ENCODE results near the genes HNRNPD, SEC31A and COPS4.

DNA sequence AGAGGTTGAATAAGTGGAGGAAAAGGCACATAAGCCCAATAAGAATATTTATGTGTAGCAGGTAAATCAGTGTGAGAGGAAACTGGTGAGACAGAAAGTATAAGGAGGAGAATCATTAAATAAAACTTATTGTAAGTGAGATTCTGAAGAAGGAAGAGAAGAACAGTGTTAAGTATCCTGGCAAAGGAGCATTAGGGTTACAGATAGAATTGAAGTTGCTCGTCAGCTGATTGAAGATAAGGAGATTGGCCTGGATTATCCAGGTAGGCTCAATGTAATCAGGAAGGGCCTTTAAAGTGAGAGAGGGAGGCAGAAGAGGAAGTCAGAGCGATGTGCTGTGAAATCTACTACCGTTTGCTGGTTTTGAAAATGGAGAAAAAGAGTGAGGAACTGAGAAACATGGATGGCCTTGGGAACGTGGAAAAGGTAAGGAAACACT is 245.8 kb downstream of the ANTXR2 start:
- PRO-cap, result no peak

DNA sequence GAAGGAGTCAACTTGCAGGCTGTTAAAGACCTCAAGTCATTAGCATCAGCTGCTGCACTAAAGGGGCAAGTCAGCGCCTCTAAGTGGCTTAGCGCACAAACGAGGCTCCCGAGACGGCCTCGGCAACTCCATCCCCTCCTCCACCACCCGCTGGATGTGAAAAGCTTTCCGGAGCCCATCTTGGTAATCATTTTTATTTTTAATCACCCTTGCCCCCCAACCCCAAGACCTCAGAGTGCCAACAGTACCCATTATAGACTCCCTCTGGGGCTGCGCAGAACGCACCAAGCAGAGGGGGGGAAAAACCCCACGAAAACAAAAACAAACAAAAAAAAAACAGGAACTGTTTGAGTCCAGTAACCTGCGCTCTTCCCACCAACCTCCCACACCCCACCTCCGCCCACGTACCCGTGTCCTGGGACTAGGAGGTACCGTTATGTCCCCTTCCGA is 859 bp upstream of the PRDM8 start:
- PRO-cap, result no peak

DNA sequence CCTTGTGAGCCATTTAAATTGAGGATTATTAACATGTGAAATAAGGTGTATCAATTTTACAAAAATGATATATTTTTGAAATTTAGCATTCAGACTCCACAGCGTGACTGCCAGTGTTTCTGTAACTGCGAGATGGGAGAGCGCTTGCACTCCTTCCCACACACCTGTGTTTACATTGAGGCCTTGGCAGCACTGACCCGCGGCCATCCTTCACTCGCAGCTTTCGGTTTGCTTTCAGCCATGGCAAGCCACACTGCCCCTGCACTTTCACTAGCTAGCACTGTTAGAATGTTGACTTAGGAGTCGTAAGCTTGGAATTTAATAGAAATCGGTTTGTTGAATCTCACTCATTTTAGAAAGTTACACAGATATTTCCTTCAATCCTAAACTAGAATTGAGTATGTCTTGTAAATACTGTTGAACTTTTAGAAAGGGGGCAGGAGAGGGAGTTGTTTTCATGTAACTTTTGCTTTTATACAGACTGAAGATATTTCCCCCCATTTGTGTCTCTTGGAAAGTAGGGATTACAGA is 136.2 kb downstream of the CFAP299 start:
- PRO-cap, result no peak

DNA sequence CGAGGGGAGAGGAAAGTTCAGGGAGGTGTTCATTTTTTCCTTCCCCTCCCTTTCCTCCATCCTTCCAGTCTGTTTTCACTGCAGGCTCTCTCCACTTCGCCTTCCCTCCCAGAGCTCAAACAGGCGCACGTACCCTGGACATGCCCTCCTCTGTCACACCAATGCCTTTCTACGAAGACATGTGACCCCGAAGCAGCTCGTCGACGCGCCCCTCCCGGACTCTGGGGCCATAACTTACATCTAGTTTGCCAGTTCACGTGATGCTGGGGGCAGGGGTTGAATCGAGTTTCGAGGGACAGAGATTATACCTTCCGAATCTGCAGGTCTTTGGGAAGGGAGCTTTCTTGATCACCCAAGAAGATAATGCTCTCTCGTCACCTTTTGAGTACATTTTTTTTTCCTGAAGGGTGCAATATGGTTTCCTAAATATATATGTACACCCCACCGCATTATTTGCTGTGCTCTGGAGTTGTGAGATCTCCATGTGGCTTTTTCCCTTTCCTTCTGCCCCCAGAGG is 533 bp upstream of the PRKG2 start:
- PRO-cap, result bidirectional peak, plus-strand start at position 99 of the sequence, minus-strand start at position 152 of the sequence; unidirectional peak, minus-strand start at position 212 of the sequence

DNA sequence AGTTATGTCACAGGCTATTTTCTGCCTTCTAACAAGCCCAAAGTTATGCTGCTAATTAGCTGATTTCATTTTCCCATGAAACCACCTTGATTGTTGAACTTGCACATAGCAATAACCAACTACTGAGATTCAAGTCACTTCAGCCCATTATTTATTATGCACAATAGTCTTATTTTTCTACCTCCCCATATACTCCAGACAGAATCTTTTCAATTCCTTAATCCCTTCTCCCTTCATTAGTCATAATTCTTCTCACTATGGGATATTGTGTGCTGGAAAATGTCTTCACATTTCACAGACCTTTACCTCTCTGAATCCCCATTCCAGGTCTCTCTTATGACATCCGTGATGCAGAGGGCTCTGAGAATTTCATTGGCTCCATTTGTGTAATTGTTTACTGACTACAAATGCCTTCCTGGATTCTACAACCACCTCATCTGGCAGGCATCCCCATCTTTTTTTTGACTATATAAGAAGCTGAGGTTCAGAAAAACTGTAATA is 9.2 kb downstream of the RASGEF1B start:
- PRO-cap, result no peak

DNA sequence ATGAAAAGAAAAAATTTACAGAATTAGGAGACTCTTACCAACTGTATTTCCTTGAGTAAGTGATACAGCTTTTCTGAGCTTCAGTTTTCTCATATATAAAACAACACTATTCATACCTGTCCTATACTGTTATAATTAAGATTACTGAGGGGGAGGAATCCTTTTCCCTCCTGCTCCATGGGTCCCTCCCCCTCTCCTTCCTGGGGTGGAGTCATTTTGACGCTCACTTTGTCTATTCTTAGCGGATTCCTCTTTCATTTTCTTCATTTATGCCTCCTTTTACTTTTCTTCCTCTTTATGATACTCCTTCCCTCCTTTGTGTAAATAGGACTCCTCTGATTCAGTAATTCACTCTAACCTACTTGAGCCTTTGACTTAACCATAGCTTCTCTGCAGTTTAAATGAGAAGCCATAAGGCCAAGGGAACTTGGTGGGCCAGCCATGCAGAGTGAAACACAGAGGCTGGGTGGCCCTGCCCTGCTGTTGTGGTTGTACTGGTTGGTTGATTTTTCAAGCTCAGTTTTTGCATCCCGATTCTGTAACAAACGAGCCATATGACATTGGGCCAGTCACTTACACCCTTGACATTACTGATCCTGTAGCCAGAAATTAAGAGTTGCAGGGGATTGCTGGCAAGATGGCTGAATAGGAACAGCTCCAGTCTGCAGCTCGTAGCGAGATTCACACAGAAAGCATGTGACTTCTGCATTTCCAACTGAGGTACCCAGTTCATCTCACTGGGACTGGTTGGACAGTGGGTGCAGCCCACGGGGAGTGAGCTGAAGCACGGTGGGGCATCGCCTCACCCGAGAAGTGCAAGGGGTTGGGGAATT is 1.3 kb upstream of the RASGEF1B start:
- PRO-cap, result no peak

- PRO-cap, result no peak
These were observed 34.1 kb upstream of the RASGEF1B start for GRCh38 chr4:81505751-81506312.

- PRO-cap, result no peak
These were observed 78.8 kb upstream of the RASGEF1B start for GRCh38 chr4:81550517-81550888.

- PRO-cap, result bidirectional peak, plus-strand start at chr4:81565709, minus-strand start at chr4:81565595
These were observed 93.7 kb upstream of the RASGEF1B start for GRCh38 chr4:81565148-81566067.

GRCh38 chr4:82371224-82371805 is 2.5 kb downstream of the HNRNPD start:
- PRO-cap, result no peak

- PRO-cap, result bidirectional peak, plus-strand start at chr4:82374314, minus-strand start at chr4:82373956
These were observed at the start of gene HNRNPD for GRCh38 chr4:82373371-82374081. HNRNPD (minus strand) TSS chr4:82373991.

GRCh38 chr4:82380257-82380852 is 6.6 kb upstream of the HNRNPD start:
- PRO-cap, result no peak

- PRO-cap, result no peak
These were observed 27.8 kb downstream of the HNRNPDL start for GRCh38 chr4:82402489-82402830.

GRCh38 chr4:82423224-82424450 is 6.6 kb downstream of the HNRNPDL start:
- PRO-cap, result no peak

DNA sequence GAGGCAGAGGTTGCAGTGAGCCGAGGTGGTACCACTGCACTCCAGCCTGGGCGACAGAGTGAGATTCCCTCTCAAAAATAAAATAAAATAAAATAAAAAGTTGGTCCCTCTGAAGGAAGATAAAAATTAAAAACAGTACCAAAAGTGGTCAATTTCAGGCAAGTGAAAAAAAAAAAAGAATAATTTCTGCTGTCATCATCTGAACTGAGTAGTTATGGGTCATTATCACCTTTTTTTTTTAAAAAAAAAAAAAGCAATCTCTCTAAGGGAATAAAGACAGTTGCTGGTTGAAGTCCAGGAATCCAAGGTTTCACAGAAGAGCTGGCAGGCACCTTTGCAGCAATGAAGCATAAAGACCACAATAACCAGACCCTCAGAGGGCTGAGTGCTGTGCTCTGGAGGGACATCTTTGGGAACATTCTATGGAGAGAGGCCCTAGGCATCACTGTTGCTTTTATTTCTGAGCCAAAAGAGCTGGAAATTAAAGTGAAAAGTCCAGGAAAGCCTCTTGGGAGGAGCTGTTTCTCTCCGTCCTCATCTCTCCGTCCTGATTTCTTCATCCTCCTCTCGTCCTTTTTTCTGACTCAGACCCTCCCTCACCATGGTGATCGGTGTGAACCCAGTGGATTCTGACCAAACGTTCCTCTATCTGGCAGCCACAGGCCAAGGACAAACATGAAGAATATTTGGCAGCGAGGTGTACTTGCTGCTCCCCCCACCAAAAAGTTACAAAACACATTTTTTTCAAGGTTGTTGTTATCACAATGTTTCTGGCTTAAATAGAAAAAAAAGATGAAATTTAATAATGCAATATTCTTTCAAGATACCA is 80.5 kb downstream of the SCD5 start:
- PRO-cap, result no peak

DNA sequence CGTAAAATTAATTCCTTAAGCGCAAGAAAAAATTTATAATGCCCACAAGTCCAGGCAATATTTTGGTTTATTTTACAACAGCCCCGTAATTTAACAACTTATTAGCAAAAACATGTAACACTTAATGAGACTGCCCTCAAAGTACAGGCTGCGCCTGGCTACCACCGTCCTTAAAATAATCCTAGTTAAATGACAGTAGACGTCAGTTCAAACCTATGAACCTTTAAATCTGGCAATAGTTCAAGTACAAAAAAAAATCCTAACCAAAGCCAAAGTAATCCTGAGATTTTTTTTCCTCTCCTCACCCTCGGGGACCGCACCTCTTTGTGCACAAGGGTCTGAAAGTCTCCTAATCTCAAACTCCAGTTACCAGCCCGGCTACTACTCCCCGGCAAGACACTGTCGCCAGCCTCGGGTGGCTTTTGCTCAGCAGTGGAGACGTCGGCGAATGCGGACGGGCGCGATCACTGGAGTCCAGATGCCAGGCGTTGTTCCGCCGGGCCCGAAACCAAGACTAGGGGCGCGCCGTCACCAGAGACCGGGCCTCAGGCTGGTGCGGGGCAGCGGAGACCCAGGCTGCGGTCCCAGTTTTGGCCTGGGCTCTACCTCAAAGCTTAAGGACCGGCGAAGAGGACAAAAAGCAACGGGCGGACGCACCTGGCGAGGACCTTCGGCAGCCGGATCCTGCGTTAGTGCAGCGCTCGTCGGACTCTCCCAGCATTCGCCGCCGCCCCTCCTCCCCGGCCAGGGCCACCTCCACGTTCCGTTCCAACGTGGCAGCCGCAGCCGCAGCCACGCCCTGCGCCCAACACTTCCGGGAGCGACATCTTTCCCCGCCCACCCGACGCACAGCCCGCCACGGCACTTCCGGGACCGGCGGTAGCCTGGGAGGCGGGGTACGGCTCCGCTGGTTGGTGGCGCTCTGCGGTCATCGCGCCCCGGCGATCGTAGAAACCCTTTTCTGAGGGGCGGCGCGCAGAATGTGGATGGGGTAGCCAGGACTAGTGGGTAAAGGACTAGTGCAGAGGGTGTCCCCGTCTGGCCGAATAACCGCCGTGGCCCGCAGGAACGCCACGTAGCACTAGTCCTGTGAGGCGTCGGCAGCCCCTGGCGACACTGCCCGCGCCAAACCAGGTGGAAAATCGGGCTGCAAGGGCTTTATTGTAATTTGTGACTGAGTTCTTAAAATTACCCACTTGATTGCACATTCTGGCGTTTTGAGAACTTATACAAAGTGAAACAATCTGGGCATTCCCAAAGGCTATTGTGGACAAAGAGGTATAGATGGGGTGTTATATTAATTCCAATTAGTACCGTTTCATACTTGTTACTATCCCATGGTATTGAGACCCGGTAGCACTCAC is at the start of gene SEC31A:
SEC31A (minus strand) TSS at position 723 of the 1,364 bp plus-strand sequence.
- PRO-cap, result bidirectional peak, plus-strand start at position 432 of the sequence, minus-strand start at position 172 of the sequence; bidirectional peak, plus-strand start at position 978 of the sequence, minus-strand start at position 686 of the sequence

DNA sequence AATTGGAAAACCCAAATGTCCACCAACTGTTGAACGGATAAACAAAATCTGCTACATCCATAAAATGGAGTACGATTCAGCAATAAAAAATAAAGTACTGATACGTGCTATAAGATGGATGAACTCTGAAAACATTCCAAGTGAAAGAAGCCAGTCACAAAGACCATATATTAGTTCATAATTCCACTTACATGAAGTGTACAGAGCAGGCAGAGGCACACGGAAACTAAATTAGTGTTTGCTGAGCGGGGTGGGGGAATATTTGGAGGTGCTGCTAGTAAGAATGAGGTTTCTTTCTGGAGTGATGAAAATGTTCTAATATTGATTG is 1.6 kb upstream of the THAP9 start:
- PRO-cap, result no peak

DNA sequence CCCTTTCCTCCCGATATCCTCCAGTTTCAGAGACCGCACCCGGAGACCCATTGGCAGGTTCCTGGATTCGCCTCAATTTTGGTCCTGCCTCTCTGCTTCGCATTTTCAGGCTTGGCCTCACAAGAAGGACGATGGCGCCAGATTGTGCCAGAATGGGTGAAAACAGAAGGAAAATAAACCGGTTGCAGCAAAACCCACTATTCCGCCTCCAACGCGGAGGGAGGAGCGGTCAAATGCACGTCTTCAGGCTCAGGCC is 274 bp upstream of the THAP9 start:
- PRO-cap, result bidirectional peak, plus-strand start outside the sequence, minus-strand start at position 213 of the sequence

- PRO-cap, result unidirectional peak, plus-strand start at chr4:83013674
These were observed 2.9 kb upstream of the LIN54 start for GRCh38 chr4:83013556-83013882.

GRCh38 chr4:83034958-83035542 is at the start of gene COPS4:
COPS4 (plus strand) TSS chr4:83035183.
- PRO-cap, result bidirectional peak, plus-strand start at chr4:83035208, minus-strand start at chr4:83034888